Bronchial epithelial cell (primary cell): ENCODE measurements around the genes HLA-DQB1, HLA-DOB, TAP1, RING1 and RGL2.

GRCh38 chr6:32255914-32256211 lies 32.0 kb upstream of the NOTCH4 start:
- RRBS, 2 experiments: no CpG with 5 or more reads among the region's 1 CpG

GRCh38 chr6:32393553-32394003 lies 13.4 kb downstream of the BTNL2 start:
- RRBS, 2 experiments: no CpG with 5 or more reads among the region's 5 CpGs

- RRBS, 2 experiments: no CpG with 5 or more reads among the region's 5 CpGs
Observed at GRCh38 chr6:32441344-32441764, 1.7 kb downstream of the HLA-DRA start.

- RRBS, 2 experiments: under 1 to 2% methylated on average over 3 of the region's 16 CpGs
Observed at GRCh38 chr6:32666284-32667168, at the start of gene HLA-DQB1. Gene HLA-DQB1, minus strand, starts transcription at chr6:32666657.

DNA sequence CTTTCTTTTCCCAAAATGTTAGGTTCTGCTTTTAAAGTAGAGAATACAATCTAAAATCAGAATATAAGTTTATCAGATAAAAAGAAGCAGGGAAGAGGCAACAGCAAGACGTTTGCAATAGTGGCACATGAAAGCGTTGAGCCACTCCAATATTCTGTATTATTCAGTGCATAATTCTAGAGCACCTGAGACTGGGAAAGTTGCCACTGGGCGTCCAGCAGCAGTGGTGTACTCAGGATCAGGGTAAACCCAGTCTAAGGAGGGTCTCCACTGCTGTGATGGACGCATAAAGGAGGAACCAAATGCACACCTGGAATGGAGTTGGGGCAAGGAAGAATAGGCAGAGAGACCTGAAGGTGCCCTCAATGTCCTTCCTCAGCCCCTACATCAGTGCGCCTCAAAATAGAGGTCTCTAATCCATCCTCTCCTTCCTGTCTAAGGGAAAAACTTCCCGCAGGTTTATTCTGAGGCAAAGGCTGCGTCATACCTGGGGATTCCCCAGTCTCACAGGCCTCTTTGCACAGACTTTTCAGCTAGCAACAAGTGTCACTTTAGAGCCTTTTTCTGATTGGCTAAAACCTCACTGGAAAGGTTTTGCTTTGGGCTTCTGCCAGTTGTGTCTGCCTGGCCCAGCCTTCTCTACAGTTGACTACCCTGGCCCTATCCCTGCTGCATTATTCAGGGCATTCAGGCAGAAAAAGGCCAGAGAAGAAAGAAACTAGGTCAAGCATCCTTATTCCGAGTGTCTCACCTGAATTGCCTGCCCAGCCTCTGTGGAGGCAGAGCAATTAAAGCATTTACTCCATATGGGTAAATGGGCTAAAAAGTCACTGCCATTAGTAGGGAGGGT lies 1.7 kb upstream of the HLA-DQB1 start:
- RRBS, 2 experiments: no CpG with 5 or more reads among the region's 8 CpGs

GRCh38 chr6:32814898-32815865 lies 1.6 kb downstream of the HLA-DOB start:
- RRBS, 2 experiments: no CpG with 5 or more reads among the region's 12 CpGs

- RRBS, 2 experiments: no CpG with 5 or more reads among the region's 8 CpGs
Observed at GRCh38 chr6:32816411-32817416, at the start of gene HLA-DOB. Gene HLA-DOB, minus strand, starts transcription at chr6:32817002.

- RRBS, 2 experiments: 1 to 2% methylated on average over 19 of the region's 77 CpGs
Observed at GRCh38 chr6:32853368-32854324, at the start of gene TAP1. Gene TAP1, minus strand, starts transcription at chr6:32853704.

DNA sequence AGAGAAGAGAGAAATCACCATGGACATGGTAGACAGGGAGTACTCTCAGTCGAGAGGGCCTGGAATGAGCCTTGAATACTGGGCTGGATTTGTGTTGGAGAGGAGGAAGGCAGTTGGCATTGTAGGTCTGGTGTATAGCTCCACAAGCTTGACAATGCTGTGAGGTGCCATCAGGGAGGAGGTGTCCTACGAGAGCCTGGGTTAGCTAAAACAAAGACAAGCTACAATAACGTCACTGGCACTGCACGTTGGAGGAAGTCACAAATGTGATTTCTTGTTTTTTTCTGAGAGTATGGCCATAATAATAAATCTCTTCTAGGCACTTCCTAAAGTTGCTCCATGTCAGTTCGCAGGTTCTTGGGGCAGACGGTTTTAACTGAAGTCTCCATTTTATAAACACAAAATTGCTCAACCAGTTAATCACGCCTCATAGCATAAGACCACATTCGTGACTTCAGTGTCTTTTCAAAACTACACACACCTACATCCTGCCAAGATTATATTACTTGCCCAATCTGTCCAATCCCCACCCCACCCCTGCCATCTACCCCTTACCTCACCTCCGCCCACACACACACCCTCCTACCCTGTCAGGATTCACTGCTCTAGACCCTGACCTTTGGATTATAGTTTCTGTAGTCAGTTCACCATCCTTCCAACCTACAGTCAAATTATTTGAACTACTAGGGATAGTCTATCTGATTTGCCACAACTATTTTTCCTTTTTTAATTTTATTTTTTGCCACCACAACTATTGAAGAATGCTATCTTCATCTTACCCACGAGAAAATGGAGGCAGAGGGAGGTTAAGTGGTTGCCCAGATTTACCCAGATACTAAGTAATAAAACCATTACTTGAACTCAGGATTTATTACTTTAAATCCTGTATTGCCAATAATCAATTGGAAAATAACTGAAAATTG lies 4.5 kb upstream of the HLA-DMB start:
- RRBS, 2 experiments: no CpG with 5 or more reads among the region's 10 CpGs

- RRBS, 2 experiments: no CpG with 5 or more reads among the region's 7 CpGs
Observed at GRCh38 chr6:33029298-33030251, 20.2 kb upstream of the HLA-DOA start.

GRCh38 chr6:33064492-33065344 lies 11.1 kb upstream of the HLA-DPB1 start:
- RRBS, 2 experiments: no CpG with 5 or more reads among the region's 4 CpGs

DNA sequence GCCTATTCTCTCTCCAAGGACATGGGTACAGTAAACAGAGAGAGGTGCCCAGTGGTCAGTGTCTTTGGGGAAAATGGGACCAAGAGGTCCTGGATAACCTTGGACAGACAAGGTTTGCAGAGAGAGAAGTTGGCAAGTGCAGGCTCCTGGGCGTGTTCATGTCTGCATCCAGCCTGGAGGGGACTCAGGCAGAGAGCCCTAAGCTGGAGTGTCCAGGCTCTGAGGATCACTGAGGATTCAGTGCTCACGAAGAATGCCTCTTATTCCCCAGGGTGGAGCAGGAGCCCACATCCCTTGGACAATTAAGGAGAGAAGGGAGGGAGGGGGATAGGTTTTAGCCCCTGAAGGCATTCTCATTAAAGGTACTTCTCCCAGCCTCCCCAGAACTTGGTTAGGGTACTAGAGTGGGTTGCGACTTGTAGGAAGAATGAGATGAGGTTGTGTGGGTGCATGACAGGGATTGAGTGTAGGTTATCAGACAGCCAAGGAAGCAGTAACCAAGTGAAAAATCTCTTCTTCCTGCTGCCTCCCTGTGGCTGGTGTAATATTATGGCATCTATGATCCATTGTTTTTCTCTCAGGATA lies 623 bp downstream of the HLA-DPB1 start:
- RRBS, 2 experiments: no CpG with 5 or more reads among the region's 3 CpGs

- RRBS, 2 experiments: no CpG with 5 or more reads among the region's 5 CpGs
Observed at GRCh38 chr6:33077671-33078378, 2.0 kb downstream of the HLA-DPB1 start.

DNA sequence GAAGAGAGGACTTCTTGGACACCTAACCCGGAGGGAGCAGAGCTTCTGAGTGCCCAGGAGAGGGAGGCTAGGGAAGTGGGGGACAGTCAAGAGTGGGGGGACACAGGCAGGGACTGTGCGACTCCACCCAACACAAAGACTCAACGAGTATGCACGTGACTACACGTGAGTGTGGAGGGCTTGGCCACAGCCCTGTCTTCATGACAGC lies 30.3 kb downstream of the COL11A2 start:
- RRBS, 2 experiments: 22% methylated on average over 1 of the region's 5 CpGs; no CpG with 5 or more reads in 1 of the 2 experiments

DNA sequence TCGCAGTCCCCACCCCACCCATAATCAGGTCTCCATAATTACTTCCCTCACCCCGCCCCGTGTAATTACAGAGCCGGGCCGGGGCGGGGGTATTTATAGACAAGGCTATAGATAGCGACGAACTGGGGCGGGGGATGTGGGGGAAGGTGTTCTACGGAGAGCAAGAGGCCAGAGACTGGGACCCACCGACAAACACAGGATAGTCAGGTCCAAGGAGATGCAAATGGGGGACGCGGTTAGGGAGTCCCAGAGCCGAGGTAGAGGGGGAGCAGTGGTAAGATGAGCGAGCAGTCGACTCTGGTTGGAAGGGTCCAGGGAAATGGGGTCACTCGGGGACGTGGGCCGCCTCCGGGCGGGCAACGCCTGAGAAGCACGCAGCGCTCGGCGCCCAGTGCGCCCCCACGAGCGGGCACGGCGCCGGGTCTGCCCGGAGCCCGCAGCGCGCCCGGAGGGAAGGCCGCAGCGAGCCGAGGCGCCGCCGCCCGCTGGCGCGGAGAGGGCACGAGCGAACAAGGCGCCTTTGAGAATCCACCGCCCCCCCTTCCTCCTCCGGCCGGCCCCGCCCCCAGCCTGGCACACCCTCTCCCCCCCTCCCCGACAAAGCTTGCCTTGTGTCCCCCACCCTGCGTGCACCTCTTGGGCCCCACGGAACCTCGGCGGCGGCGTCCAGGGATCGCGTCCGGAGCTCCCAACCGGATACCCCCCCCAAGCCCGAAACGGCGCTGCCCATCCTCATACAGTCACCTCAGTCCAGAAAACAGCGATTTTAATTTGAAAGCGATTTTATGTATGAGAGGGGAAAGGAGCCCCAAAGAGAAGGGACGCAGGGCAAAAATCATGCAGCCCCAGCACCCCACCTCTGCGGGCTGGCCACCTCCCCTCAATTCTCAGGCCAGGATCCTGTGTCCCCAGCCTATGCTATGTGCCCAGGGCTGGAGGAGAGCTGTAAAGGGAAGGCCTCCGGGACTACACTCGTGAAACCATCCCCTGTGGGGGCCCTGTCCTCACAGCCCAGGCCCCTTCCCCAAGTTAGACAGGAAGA lies 893 bp upstream of the COL11A2 start:
- RRBS, 2 experiments: 1 to 2% methylated on average over 15 to 22 of the region's 73 CpGs

- RRBS, 2 experiments: 1% methylated on average over 38 to 39 of the region's 73 CpGs
Observed at GRCh38 chr6:33208312-33209066, at the start of gene RING1. Gene RING1, plus strand, starts transcription at chr6:33208500.

- RRBS, 2 experiments: 68 to 71% methylated on average over 7 of the region's 11 CpGs
Observed at GRCh38 chr6:33279086-33279598, 2.2 kb downstream of the B3GALT4 start.

DNA sequence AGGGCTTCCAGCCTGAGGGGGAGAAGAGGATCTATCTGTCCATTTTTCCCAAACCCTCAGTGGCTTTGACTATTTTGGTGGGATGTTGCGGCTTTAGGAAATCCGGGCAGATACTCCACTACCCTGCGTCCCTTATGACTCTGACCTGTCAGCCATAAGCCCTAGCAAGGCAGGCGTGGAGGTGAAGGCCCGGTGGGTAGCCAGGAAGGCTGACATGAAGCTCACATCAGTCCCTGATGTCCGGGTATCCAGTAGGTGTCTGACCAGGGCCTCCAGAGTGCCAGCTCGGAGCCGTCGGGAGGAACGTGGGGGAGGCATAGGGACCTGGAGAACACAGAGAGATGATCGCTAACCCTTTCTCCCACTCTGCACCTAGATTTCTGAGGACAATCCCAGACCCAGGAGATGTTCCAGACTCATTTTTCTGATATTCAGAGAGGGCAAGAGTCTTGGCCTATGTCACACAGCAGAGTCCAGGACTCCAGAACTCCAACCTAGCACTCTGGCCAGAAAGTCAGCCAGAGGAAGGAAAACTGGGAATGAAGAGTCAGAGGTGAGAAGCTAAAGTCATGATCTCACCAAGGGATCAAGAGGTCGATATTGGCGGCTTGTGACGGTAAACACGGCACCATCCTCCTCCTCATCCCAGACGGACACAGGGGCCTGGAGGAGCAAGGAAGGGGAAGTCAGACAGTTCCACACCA lies 2.1 kb downstream of the RGL2 start:
- RRBS, 2 experiments: 85 to 89% methylated on average over 4 of the region's 16 CpGs

DNA sequence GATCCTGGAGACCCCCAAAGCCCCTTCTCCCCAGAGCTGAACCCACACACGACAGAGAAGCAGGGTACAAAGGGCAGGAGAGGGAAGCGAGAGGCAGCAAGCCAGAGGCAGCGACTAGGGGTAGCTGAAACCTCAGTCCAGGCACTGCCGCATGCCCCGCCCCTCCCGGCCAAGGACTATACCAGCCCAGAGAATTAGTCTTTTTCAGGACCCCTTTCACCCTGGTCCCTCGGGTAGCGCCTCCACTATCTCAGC lies 1.4 kb downstream of the RGL2 start:
- RRBS, 2 experiments: no CpG with 5 or more reads among the region's 8 CpGs

DNA sequence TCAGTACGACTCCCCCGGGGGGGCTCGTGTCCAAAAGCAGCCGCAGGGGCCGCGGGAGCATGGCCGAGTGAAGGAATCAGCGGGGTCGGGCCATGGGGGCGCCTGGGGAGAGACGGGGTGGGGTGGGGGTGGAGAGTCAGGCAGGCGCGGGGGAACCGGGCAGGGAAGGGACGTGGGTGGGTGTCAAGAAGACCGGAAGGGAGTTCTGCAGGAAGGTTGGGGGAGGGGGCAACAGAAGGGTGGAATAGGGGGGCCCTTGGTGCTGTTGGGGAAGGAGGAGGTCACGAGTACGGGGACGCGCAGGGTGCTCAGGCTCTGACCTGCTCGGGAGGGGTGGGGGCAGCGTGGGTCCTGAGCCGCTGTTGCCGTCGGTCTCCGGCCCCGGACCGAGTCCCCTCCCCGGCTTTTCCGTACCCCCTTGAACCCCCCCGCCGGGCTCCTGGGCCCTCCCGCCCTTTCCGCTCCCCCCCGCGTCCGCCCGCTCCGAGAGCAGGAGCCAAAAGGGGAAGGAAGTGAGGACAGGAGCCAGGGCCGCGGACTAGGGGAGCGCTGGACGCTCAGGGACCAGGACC lies at the start of gene RGL2:
Gene RGL2, minus strand, starts transcription at position 393 of the 572 bp plus-strand sequence.
- RRBS, 2 experiments: 11 to 33% methylated on average over 3 of the region's 43 CpGs